ENCODE measurements around a stretch of chr9.

DNA sequence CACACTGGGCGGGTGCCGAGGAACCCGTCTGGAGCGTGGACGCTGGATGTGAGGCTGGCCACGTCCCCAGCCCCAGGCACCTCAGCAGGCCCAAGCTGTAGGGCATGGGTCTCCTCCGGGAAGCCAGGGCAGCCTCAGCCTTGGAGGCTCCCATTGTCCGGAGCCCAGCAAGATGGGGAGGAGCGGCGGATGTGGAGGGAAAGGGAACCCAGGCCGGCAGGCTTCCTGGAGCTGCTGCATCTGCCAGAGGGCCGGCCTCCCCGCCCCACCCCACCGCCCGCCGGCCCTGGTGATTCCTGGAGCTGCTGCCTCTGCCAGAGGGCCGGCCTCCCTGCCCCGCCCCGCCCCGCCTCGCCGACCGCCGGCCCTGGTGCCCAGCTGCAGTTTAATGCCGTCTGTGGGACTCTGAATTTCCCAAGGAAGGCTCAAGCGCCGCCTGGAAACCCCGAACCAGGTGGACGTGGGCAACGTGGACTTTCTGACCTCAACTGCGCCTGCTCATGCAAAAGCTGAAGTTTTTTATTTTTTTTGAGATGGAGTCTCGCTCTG, 31.6 kb downstream of the EXD3 start:
- PRO-cap, result no peak
- RRBS, result 43% methylated on average over 11 of the region's 32 CpGs

DNA sequence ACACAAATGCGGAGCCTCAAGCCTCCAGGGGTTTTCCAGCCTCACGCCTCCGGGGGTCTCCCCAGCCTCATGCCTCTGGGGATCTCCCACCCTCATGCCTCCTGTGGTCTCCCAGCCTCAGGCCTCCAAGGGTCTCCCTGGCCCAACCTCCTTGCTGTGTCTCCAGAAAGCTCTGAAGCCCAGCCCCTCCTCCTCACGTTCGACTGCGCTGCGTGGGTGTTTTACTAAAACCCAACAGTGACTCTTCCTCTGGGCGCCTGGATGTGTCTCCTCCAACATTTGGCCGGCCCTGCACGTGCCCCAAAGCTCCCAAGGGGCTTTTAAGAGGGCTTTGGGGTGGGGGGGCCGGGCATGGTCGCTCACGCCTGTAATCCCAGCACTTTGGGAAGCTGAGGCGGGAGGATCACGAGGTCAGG, 15.0 kb downstream of the EXD3 start:
- PRO-cap, result no peak
- RRBS, result 19% methylated on average over 5 of the region's 15 CpGs

DNA sequence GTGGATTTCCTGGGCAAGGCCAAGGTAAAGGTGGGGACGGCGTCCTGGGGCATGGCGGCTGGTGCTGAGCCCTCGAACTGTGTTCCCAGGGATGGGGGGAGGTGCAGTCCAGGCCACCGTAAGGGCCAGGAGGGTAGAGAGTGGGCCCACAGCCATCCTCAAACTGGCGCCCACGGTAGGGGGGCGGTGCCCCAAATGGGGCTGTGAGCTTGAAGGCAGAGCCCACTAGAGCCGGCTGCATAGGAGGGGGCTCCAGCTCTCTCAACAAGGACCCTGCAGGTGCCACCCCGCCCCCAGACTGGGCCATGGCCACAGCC, 6.1 kb downstream of the NOXA1 start:
- PRO-cap, result no peak
- RRBS, result no CpG with 5 or more reads among the region's 10 CpGs

- PRO-cap, result no peak
- RRBS, result 41% methylated on average over 7 of the region's 23 CpGs
Measured at GRCh38 chr9:137436730-137437469, 4.3 kb downstream of the ENTPD8 start.

GRCh38 chr9:137444887-137445743, 4.0 kb upstream of the ENTPD8 start:
- PRO-cap, result no peak
- RRBS, result no CpG with 5 or more reads among the region's 19 CpGs

DNA sequence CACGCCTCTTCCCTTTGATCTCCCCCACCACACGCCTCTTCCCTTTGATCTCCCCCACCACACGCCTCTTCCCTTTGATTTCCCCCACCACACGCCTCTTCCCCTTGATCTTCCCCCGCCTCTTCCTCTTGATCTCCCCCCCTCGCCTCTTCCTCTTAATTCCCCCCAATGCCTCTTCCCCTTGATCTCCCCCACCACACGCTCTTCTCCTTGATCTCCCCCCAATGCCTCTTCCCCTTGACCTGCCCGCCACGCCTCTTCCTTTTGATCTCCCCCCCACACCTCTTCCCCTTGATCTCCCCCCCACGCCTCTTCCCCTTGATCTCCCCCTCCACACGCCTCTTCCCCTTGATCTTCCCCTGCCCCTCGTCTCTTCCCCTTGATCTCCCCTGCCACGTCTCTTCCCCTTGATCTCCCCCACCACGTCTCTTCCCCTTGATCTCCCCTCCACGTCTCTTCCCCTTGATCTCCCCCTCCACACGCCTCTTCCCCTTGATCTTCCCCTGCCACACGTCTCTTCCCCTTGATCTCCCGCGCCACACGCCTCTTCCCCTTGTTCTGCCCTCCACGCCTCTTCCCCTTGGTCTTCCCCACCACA, 8.4 kb downstream of the NSMF start:
- PRO-cap, result no peak
- RRBS, result no CpG with 5 or more reads among the region's 21 CpGs

DNA sequence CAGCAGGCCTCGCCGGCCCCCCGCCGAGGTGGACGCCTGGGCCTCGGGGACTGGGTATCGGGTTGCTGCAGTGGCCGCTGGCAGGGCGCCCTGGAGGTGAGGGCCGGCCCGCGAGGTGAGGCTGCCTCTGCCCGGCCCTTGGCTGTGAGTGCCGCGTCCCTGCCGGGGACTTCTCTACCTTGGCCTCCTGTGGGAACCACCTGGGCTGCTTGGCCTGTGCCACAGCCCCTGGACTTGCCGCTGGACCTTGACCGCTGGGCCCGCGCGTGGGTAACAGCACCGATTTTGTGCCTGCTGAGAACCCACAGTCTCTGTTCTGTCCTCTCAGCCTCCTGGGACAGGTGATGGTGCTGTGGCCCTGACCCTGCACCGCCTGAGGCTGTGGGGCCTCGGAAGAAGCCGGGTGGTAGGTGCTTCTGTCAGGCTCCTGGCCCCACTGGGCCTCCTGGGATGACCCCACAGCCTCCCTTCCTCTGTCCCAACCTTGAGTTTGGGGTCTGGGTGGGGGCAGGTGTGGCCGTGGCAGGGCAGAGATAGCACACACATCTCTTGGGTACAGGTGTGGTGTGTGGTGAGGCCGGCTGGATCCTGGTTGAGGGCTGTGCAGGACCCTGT, 896 bp downstream of the ARRDC1 start:
- PRO-cap, result no peak
- RRBS, result 3% methylated on average over 9 of the region's 27 CpGs

DNA sequence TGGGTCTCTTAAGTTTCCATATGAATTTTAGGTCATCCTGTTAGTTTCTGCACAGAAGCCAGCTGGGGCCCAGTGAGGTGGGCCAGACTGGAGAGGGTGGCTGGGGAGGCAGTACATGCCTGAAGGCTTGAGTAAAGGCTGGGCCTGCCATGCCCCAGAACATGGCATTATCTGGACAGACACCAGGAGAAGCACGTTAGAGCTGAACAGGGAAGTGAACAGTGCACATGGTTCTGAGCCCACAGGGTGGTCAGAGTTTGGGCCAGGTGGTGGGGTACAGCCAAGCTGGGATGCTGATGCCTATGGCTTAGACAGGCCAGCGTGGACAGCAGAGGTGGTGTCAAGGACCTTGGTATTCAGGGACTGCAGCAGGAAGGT, 35.8 kb downstream of the EHMT1 start:
- PRO-cap, result no peak
- RRBS, result no CpG with 5 or more reads among the region's 2 CpGs

DNA sequence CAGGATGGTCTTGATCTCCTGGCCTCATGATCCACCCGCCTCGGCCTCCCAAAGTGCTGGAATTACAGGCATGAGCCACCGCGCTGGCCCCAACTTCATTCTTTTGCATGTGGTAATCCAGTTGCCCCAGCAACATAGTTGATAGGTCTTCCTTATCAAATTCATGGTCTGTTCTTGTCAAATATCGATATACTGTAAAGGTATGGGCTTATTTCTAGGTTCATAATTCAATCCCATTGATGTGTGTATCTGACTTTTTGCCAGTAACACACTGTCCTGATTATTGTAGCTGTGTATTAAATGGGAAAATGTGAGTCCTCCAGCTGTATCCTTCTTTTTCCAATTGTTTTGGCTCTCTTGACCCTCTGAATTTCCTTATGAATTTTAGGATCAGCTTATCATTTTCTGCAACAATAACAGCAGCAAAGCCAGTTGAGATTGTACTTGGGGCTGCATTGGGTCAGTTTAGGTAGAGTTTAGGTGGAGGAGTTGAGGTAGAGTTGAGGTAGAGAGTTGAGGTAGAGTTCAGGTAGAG, 68.2 kb downstream of the EHMT1 start:
- PRO-cap, result no peak
- RRBS, result no CpG with 5 or more reads among the region's 5 CpGs

GRCh38 chr9:137692386-137693028, 73.7 kb downstream of the EHMT1 start:
- PRO-cap, result no peak
- RRBS, result 69% methylated on average over 4 of the region's 25 CpGs

DNA sequence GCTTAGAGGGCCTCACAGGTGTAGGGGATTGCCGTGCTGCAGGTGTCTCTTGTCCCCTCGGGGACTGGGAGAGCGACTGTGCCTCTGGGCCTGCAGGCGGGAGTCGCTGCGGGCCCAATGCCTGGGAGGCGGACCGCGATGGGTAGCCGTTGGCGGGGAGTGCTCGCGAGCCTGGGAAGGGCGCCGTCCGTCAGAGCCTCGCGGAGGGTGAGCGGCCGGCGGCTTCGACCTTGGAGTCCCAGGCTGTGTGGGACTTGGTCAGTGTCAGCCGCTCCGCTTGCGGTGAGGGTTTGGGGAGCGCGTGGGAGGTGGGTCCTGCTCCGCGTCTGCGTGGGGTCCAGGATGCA, 89.0 kb upstream of the CACNA1B start:
- PRO-cap, result no peak
- RRBS, result no CpG with 5 or more reads among the region's 30 CpGs